ENCODE measurements around the genes CMTM5, MYH7 and AP1G2.

GRCh38 chr14:23123306-23123977 is 4.4 kb upstream of the CEBPE start:
- PRO-cap, result no peak
- RAMPAGE, long total RNA, result no peak
- RRBS, result no CpG with 5 or more reads among the region's 9 CpGs

- PRO-cap, result no peak
- RAMPAGE, long total RNA, result no peak
- RRBS, result no CpG with 5 or more reads among the region's 3 CpGs
Measured at GRCh38 chr14:23153523-23153832, 30.0 kb downstream of the SLC7A8 start.

GRCh38 chr14:23182398-23183047 is 937 bp downstream of the SLC7A8 start:
- PRO-cap, result no peak
- RAMPAGE, long total RNA, result no peak
- RRBS, result no CpG with 5 or more reads among the region's 20 CpGs

DNA sequence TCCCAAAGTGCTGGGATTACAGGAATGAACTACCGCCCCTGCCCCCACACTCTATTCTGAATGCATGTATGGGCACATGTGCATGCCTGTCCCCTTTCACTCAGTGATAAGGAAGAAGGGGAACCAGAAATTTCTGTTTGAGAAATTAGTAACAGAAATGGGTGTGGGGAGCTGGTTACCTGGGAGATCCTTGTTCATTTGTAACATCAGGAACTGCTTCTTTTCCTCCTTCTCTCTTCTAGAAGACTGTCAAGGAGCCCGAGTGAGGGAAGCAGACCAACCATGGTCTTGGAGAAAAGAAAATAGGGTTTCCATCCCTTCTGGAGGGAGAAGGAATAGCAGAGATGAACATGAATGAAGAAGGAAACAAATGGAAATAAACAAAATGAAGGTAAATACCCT is 3.4 kb downstream of the PPP1R3E start:
- PRO-cap, result no peak
- RAMPAGE, long total RNA, result no peak
- RRBS, result no CpG with 5 or more reads among the region's 2 CpGs

DNA sequence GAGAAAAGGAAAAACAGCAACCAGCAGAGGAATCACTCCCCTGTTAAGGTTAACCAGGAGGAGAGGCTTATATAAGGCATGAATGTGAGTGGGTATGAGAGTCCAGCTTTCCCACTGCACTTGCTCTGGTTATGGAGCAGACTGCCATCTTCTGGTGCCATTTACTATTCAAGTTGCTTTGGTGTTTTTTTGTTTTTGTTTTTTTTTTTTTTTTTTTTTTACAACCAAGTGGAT is 3.0 kb downstream of the PPP1R3E start:
- PRO-cap, result no peak
- RAMPAGE, long total RNA, result no peak

DNA sequence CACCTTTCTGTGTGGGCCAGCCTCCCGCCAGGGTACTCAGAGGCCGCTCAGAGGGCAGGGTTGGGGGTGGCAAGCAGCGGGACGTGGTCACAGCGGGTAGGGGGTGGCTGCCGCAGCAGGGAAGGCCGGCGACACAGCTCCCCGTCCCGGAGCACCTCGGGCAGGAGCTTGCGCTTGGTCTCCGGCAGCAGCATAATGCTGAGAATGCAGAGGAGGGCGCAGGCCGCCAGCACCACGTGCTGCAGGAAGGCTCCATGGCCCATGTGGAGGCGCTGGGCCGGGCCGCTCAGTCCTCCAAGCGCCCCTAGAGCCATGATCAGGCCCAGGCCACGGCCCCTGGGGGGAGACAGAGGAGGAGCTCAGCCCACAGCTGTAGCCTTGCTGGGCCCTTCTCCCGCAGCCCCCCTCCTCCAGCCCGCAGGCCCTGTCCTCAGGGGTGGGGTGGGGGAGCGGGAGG is 6.1 kb downstream of the SLC22A17 start:
- PRO-cap, result no peak
- RAMPAGE, long total RNA, result no peak
- RRBS, result 89% methylated on average over 3 of the region's 24 CpGs

DNA sequence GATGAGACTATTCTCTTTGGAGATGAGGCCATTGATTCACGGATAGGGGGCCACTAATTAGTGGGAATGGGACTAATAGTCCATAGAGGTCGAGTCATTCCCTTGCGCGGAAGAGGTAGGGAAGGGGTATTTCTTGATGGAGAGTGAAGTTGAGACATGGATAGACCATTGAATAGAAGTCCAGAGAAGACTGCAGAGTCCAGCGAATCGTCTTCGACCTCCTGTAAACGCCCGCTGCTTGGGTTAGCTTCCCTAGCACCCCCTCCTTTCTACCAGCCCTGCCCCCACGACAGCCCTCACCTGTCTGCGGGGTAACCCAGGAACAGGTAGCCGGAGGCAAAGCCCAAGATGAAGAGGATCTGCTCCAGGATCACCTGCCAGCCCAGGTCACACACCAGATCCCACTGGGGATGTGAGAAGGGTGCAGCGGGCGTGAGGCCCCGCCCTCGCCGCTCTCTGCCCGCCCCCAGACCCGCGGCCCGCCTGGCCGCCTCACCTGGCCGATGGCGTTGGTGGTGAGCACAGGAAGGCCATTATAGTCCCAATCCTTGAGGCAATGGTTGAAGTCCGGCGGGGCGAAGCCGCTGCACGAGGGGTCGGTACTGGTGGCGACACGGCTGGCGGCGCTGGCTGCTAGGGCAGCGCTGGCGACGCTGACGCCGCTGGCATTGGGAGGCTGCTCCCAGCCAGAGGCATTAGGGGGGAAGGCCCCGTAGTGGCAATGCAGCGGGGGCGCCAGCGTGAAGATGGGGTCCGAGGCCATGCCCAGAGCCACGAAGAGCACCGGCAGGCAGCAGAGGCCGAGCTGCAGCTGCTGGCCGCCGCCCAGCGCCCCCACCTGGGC is 1.0 kb downstream of the SLC22A17 start:
- PRO-cap, result no peak
- RAMPAGE, long total RNA, result no peak
- RRBS, result no CpG with 5 or more reads among the region's 50 CpGs

DNA sequence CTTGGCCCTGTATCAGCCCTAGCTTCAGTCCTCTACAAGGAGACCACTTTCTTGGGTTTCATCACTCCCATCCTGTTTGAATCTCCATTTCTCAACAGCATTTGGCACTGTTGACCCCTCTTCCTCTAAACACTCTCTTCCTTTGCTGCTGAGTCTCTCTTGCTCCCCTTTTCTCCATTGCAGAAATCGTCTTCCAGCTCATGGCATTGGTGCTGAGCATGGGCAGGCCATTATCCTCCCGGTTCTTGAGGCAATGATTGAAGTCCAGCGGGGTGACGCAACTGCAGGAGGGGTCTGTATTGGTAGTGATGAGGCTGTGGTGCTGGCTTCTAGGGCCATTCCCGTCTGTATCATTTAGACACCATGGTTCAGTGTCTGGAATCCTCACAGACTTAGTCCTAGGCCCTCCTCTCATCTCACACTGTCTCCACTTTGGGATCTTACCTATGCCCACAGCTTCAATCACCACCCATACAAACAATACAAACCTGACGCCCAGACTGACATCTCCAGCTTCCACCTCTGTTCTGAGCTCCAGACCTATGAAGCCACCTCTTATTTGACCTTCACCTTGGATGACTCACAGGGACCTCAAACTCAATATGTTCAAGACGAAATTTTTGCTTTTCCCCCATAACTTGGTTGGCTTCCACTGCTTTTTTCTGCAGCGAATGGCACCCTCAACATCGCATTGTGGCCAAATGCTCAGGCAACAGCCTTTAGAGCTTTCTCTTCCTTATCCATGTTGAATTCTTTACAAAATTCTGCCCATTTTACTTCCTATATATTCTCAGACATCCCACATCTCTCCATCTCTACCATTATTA is 853 bp upstream of the SLC22A17 start:
- PRO-cap, result no peak
- RAMPAGE, long total RNA, result no peak
- RRBS, result no CpG with 5 or more reads among the region's 9 CpGs

GRCh38 chr14:23355036-23355321 is 2.3 kb upstream of the SLC22A17 start:
- PRO-cap, result no peak
- RAMPAGE, long total RNA, result no peak
- RRBS, result no CpG with 5 or more reads among the region's 5 CpGs

GRCh38 chr14:23365653-23365968 is 639 bp upstream of the EFS start:
- PRO-cap, result no peak
- RAMPAGE, long total RNA, result no peak
- RRBS, result 4% methylated on average over 16 of the region's 40 CpGs

- PRO-cap, result no peak
- RAMPAGE, long total RNA, result start-site peak on the plus strand at chr14:23377009-23377043, 21 and 19 reads in 2 replicates
- RRBS, result no CpG with 5 or more reads among the region's 22 CpGs
Measured at GRCh38 chr14:23376436-23377368, at the start of gene CMTM5. Gene CMTM5 (plus strand): TSS chr14:23377046.

GRCh38 chr14:23399748-23400370 is 8.2 kb downstream of the MYH6 start:
- PRO-cap, result no peak
- RAMPAGE, long total RNA, result no peak
- RRBS, result no CpG with 5 or more reads among the region's 7 CpGs

DNA sequence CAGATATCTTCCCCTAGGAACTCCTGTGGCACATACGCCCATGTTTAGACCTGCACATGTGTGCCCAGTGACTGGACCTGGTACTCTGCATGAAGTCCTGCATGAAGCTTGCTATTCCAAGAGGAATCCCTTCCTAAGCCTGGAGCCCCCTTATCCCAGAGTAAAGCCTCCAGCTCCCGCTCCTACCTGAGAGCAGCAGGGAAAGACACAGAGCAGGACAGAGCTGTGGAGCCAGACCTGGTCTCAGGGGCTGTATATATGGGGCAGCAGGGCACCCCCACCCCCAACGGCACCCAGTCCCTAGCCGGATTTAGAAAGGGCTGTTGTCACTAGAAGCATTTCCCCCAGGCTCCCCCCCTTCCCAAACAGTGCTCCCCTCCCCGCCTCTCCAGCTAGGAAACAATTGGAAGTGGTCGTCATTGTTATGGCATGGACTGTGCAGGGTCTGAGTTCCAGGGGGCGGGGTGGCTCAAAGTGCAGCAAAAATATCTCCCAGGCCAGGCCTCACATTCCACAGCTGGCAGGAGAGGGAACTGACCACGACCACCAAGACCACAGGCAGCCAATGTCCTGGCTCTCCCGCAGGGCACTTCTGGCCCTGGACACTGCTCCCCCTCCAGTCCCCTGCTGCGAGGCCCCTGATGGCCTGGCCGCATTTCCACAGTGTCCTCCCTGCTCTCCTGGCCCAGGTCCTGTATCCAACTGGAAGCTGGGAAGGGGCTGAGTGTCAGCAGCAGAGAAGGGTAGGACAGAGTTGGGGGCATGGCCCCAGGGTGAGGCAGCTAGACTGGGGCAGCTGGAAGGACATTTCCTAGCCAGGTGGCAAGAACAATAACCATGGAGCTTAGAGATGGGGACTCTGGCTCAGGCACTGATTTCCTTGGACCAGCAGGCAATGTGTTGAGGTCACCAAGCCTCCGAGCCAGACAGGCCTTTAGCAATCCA is at the start of gene MYH7:
MYH7 (minus strand) TSS at position 227 of the 945 bp plus-strand sequence.
- PRO-cap, result no peak
- RAMPAGE, long total RNA, result no peak
- RRBS, result no CpG with 5 or more reads among the region's 12 CpGs

DNA sequence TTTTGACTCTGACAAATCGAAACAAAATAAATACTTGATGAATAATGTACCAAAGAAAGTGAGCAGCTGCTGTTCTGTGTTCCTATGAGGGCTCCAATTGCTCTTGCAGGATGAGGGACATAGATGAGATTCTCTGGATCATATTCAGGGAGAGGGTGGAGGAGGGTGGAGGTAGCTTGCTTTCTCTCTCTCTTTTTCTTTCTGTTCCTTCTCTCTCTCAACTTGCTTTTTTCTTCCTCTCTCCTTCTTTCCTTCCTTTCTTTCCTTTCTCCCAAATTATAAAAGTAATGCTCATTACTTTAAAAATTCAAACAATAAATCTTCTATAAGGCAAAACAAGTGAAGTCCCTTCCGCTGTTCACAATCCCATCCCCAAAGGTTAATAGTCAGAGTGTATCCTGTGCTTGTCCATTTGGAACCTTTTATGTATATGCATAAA is 8.9 kb upstream of the MYH7 start:
- PRO-cap, result no peak
- RAMPAGE, long total RNA, result no peak
- RRBS, result no CpG with 5 or more reads among the region's 2 CpGs

GRCh38 chr14:23447814-23448368 is 12.4 kb upstream of the MYH7 start:
- PRO-cap, result no peak
- RAMPAGE, long total RNA, result no peak
- RRBS, result no CpG with 5 or more reads among the region's 6 CpGs

DNA sequence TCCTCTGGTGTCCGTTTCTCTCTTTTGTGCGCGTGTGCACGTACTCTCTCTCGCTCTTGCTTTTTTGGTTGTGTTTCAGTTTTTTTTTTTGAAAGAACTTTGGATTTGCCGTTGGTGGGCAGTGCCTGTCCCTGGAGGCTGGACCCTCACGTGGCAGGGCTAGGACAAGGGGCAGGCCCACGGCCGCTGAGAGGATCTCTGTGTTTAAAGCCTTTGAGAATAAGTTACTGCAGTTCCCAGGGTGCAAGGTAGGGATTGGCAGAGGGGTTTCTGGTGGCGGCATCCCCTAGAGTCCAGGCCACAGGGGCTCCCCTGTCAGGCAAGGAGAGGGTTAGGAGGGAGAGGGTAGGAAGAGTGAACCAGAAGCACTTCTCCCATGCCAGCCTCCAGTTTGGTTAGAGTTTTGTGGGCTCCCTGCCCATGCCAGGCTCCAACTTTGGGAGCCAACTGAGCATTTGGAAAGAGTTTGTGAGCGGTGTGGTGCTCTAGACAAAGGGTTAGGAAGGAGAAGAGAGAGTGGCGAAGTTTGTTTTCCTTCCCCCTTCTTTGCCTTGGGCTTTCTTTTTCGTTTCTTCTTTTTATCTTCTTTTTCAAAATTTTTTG is 30.5 kb downstream of the ZFHX2 start:
- PRO-cap, result no peak
- RAMPAGE, long total RNA, result no peak
- RRBS, result no CpG with 5 or more reads among the region's 13 CpGs

DNA sequence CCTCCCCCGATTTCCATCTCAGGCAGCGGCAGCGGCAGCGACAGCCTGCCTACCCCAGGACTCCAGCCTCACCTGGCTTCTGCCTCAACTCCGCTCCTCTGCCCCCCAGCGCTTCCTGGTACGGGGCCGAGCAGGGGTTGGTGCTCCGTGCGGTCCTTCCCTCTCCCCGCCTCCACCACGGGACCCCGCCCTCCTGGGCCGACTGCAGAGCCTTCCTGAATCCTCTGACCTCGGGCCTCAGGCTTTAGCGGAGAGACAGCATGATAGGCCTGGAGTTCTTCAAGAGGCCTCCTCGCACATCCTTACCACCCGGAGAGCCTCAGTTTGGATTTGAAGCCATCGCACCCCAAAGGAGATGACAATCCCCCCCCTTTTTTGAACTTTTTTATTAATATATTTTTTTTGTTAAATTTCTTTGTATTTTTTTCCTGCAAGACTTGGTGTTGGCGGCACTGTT is at the start of gene AP1G2:
AP1G2 (minus strand) TSS at position 125 of the 457 bp plus-strand sequence.
- PRO-cap, result bidirectional peak, plus-strand start at position 227 of the sequence, minus-strand start at position 117 of the sequence
- RAMPAGE, long total RNA, result no peak
- RRBS, result no CpG with 5 or more reads among the region's 20 CpGs

DNA sequence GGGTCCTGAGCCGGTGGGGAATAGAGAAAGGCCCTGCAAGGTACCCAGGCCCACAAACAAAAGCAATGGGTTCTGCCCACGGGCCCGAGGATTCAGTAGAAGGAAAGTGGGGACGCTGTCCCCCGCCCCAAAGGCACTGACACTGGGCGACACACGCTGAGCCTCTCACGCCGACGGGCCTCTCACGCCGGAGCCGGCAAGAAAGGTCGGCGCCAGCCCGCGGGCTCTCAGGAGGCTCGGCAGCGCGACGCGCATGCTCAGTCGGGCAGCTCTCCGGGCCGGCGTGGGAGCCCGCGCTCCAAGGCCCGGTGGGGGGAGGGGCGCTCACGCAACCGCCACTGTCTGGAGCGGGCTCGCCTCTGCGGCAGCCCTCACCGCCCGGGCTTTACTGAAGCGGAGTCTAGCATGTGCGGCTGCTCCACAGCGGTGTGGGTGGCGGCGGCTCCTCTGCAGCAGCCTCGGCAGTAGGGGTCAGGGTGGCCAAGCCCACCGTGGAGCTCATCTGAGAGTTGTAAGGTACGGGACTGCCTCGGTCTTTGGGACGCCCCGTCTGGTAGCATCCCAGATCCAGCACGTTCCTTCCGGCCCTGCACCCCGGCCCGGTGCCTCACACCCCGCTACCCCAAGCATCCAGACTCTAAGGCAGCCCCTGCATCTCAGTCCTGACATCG is 16.2 kb downstream of the DHRS4 start:
- PRO-cap, result no peak
- RAMPAGE, long total RNA, result no peak
- RRBS, result no CpG with 5 or more reads among the region's 54 CpGs

- PRO-cap, result bidirectional peak, plus-strand start at chr14:24036387, minus-strand start at chr14:24036289; unidirectional peak, minus-strand start at chr14:24036849
- RAMPAGE, long total RNA, result no peak
- RRBS, result 4% methylated on average over 1 of the region's 56 CpGs
Measured at GRCh38 chr14:24036089-24037165, 15.4 kb upstream of the CARMIL3 start.

- PRO-cap, result no peak
- RAMPAGE, long total RNA, result no peak
- RRBS, result no CpG with 5 or more reads among the region's 7 CpGs
Measured at GRCh38 chr14:24061395-24062059, 9.7 kb downstream of the CARMIL3 start.

Measured in lung (tissue), 4 donors.